ENCODE measurements around the genes ZNF311, OR2W1, HLA-F and RPP21.

GRCh38 chr6:29004927-29005974 lies at the start of gene ZNF311:
Gene ZNF311, minus strand, starts transcription at chr6:29005315.
- RRBS: 6% methylated on average over 8 of the region's 33 CpGs

GRCh38 chr6:29045051-29045394 lies at the start of gene OR2W1:
Gene OR2W1, minus strand, starts transcription at chr6:29045175.
- RRBS: no CpG with 5 or more reads among the region's 1 CpG

GRCh38 chr6:29629181-29629643 lies 3.8 kb downstream of the GABBR1 start:
- RRBS: no CpG with 5 or more reads among the region's 5 CpGs

DNA sequence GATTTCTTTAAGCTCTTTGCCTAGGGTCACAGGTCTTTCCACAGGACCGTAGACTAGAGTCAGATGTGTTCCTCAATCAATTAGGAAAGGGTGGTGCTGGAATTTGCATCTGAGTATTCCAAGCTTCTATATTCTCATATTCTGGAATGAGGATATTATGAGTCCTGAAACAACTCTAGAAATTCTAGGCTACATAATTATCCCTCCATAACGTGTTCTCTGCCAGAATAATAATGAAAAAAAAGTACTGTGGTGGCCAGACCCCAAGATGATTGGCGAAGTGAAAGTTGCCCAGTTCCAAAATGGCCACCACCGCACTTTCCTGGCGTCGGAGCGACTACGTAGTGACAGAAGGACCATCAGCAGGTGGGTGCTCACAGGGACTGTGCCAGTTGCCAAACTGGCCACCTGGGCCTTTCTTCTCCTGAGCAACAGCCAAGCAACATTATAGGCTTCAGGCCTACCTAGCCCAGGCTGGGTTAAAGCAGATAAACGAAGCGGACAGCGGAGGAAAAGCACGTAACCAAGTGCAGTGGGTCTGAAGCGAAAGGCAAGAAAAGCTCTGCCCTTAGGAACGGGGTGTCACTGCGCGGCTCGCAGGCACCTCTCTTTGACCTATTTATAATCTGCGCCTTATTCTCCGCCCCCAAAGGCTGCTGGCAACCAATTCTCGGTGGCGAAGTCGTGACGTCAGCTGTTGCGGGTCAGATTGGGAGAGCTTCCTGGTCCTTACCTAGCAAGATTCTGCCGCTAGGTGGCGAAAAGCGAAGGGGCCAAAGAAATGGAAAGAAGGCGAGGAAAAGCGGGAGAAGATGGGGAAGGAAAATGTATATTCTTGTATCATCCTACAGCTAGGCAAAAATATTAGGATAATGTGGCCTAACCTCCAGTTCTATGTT lies 7.1 kb upstream of the MOG start:
- RRBS: no CpG with 5 or more reads among the region's 29 CpGs

GRCh38 chr6:29722980-29723586 lies at the start of gene HLA-F:
Gene HLA-F, plus strand, starts transcription at chr6:29723434.
- RRBS: no CpG with 5 or more reads among the region's 28 CpGs

DNA sequence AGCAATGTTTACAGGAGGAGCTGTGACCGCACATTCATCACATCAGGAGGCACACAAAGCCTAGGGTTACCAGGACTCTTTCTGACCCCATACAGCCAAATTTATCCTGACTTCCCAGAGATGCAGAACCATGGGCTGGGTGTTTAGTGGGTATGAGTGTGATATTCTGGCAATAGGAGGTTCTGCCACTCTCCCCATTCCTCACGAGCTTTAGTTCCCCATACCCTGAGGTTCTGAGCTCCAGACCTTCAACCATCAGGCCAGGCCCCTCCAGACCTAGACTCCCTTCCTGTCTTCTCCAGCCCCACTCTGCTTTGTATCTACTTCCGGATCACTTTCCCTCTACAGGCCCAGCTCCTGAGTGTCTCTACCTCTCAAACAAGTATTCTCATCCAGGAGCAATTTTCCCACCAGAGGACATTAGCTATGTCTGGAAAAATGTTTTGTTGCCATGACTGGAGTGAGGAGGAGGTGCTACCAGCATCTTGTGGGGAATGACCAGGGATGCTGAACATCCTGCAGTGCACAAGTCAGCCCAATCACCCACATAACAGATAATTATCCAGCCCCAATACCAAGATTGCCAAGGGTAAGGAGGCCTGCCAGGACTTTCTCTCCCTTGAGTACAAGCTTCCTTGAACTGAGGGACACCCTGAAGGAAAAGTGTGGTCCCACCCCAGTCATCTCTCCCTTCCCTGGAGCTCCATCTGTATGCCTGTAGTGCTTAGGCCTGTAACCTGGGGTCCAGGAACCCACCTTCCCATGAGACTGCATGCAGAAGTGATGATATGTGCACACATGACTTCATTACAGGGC lies 4.6 kb downstream of the HLA-F start:
- RRBS: no CpG with 5 or more reads among the region's 3 CpGs

- RRBS: no CpG with 5 or more reads among the region's 5 CpGs
These were observed 37.0 kb upstream of the HLA-G start for GRCh38 chr6:29790544-29791173.

DNA sequence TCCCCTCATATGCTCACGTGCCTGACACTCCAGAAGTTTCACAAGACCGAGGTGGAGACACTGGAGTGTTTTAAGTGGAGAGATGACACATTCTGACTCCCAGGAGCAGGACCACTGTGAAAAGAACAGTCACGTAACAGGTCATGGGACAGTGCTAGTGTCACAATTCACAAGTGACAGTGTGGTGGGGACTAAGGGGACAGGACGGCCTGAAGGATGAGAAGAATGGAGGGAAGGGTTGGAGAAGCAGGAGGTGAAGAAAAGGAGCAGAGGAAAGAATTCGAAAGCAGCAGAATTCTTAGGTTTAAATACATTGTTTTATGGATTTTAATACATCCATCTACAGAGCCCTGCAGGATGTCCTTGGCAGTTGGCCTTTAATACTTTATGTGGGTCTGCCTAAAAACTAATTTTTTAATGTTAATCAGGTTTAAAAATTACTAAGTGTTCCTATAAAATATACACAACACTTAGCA lies 56.0 kb upstream of the HLA-A start:
- RRBS: no CpG with 5 or more reads among the region's 5 CpGs

DNA sequence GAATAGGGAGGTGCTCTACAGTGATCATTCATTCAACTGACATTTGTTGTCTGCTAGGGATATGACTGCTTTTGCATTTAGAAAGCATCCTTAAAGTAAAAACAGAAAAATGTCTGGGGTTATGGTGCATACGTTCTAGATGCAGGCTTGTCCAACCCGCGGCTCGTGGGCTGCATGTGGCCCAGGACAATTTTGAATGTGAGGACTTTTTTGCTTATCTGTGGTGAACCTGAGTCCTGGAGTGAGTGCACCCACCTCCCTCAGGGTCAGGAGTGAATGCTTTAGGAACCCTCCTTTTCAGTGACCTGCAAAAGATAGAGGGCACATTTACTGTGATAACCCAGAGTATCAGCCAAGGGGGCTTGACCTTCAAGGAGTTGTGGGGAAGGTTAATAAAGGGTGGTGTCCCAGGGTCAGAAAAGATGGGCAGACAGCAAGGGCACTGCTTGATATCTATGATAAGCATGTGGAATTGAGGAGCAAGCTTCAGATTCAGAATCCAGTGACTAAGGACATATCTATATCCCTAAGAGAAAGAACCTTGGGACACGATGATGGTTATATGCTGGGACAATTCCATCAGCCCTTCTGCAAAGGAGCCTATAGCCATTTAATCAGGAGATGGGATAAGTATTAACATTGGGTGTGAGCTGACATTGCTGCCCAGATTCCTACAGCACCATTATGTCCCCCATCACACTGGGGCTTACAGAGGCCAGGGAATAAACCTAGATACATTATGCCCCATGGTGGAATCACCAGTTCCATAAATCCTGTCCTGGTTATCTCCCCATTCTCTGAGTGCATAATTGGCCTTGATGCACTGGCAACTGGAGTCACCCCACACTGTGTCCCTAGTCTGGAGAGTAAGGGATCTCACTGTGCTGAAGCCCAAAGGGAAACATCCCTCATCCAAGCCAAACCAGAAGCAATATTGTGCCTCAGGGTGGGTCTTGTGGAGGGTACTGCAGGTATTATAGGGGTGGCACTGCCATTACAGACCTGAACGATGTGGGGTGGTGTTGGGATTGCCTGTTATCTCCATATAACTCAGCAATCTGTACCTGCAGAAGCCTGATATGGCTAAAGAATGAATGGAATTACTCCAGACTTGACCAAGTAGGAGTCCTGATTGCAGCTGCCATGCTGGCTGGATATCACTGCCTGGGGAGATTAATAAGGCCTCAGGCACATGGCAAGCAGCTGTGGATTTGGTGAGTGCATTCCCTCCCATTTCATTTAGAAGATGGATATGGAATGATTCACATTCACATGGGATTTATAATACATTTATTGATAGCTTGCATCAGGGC lies 4.7 kb downstream of the HLA-A start:
- RRBS: no CpG with 5 or more reads among the region's 6 CpGs

GRCh38 chr6:30110921-30112113 lies 1.6 kb downstream of the TRIM31 start:
- RRBS: 33% methylated on average over 8 of the region's 36 CpGs

DNA sequence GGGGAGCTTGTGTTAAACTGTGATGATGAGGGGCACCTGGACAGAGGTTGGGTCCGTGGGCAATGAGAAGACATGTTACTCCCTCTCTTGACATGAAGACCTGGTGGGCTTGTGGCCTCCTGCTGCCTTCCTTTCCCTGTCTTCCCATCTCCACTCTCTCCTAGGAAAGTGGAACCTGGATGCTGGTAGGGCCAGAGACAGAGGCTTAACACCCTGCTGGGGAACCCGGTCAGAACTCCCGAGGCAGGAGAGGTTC lies 21.4 kb downstream of the TRIM15 start:
- RRBS: no CpG with 5 or more reads among the region's 3 CpGs

DNA sequence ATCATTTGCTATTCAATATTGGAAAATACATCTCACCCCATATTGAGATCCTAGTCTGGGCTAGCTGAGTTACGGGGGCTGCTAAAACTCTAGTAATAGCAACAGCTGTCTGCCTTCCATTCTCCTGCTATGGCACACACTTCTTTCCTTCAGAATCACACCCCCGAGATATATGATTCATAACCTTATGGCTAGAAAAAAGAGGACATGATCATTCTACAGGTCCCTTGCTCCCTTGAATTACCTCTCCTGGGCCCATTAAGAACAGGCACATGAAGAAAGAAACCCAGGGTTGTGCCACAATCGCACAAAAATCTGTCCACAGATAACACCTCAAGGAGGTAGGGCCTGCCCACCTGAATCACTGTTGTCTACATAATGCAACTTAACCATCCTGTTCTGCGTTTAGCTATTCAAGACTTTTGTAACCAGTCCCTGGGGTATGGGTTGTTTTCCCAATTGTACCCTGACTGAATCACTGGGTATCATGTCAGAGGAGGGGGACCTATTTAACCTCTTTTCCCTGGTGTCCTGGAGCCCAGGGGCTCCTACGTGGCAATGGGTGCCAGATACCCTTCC lies 19.6 kb upstream of the TRIM39 start:
- RRBS: no CpG with 5 or more reads among the region's 5 CpGs

DNA sequence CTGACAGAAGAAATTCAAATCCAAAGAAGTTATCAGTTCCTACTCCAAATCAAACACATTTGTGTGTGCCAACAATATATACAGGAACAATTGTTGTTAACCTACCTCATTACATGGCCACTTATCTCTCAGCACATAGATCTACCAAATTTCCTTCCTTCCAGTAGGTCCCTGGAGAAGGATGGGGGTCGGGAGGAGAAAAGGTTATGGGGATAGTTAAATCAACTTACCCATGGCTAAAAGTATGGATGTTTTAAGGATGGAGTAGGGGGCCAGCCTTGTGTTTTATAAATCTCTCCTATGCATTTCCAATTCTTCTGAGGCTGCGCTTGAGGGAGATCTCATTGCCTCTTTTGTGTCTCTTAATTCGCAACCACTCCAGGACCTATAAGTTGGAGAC lies 1.1 kb downstream of the TRIM39 start:
- RRBS: no CpG with 5 or more reads among the region's 3 CpGs

DNA sequence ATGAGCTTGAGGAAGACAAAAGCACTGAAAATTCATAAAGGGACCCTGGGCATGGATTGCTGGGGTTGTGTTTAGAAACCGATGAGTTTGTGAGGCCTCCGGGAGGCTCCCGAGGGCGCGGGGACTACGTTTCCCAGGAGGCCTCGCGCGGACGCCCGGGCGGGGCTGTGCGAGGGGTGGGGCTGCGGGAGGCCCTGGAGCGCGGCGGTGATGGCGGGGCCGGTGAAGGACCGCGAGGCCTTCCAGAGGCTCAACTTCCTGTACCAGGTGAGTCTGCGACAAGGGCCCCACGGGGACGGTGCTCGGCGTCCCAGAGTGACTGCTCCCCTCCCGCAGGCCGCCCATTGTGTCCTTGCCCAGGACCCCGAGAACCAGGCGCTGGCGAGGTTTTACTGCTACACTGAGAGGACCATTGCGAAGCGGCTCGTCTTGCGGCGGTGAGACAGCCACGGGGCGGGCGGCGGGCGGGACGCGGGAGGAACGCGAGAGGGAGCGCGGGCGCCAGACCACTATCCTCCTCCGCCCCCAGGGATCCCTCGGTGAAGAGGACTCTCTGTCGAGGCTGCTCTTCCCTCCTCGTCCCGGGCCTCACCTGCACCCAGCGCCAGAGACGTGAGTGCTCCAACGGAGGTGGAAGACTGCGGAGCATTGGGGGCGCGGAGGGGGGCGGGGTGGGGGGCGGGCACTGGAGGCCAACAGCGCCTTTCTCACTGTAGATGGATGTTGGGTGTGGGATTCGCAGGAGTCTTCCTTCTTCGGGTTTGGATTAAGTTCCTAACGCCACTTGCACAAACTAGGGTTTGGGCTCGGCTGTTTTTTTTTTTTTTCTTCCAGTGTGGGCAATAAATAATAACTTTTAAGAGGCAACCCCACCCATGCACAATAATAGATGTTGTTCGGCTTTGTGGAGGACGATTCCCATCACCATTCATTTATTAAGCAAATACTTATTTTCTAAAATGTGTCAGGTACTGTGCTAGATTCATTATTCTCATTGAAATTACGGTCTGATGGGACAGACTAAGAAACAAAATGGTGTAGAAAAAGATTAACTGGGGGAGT lies at the start of gene RPP21:
Gene RPP21 (plus strand): TSS at position 195 of the 1,062 bp plus-strand sequence.
- RRBS: 2% methylated on average over 18 of the region's 69 CpGs

DNA sequence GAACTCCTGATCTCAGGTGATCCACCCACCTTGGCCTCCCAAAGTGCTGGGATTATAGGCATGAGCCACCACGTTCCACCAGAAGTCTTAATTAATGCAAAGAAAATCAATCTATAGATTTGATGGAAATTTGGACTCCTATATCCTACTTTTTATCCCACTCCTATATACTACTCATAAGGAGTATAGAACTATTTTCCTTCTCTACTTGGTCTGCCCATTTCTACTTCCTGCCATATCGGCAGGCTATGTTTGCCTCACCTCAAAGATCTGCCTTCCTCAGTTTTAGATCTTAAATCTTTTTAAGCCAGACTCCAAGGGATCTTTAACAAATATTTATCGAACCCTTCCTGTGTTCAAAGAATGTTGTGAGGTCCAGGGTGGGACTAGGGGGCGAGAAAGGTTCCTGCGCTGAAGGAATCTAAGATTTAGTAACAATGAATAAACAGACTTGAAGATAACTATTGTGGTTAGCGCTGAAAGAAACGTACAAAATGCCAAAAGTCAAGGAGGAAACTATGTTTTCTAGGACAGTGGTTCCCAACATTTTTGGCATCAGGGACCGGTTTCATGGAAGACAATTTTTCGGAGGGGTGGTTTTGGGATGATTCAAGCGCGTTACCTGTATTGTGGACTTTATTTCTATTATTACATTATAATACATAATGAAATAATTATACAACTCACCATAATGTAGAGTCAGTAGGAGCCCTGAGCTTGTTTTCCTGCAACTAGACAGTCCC lies 6.1 kb downstream of the HLA-E start:
- RRBS: no CpG with 5 or more reads among the region's 11 CpGs

- RRBS: no CpG with 5 or more reads among the region's 36 CpGs
These were observed 26.9 kb downstream of the HLA-E start for GRCh38 chr6:30515915-30516849.

DNA sequence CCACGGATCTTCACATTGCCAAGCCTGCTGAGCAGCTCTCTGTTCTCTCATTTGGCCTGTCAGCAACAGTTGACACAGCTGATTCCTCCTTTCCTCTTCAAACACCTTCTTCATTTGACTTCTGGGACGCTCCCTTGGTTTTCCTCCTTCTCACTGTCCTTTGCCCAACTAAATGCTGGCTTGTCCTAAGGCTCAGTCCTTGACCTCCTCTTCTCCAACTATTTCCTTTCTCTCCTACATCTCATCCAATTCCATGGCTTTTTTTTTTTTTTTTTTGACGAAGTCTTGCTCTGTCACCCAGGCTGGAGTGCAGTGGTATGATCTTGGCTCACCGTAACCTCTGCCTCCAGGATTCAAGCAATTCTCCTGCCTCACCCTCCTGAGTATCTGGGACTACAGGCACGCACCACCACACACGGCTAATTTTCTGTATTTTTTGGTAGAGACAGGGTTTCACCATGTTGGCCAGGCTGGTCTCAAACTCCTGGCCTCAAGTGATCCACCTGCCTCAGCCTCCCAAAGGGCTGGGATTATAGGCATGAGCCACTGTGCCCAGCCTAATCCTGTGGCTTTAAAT lies 6.6 kb downstream of the GNL1 start:
- RRBS: no CpG with 5 or more reads among the region's 6 CpGs

DNA sequence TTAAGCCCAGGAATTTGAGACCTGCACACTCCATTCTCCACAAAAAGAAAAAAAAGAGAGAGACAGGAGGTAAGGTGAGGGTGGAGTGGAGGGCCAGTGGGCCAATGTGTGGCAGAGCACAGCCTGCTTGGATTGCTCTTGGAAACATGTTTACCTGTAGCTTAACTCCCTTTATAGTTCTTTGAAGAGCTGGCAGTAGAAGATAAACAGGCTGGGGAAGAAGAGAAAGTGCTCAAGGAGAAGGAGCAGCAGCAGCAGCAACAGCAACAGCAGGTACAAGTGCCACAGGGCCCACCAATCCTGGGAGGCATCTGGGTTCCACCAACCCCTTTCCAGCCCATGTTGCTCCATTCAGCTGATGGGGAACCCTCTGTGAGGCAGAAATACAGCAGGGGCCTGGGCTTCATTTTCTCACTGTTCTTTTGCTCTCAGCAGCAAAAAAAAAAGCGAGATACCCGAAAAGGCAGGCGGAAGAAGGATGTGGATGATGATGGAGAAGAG lies 6.4 kb downstream of the ABCF1 start:
- RRBS: no CpG with 5 or more reads among the region's 3 CpGs

DNA sequence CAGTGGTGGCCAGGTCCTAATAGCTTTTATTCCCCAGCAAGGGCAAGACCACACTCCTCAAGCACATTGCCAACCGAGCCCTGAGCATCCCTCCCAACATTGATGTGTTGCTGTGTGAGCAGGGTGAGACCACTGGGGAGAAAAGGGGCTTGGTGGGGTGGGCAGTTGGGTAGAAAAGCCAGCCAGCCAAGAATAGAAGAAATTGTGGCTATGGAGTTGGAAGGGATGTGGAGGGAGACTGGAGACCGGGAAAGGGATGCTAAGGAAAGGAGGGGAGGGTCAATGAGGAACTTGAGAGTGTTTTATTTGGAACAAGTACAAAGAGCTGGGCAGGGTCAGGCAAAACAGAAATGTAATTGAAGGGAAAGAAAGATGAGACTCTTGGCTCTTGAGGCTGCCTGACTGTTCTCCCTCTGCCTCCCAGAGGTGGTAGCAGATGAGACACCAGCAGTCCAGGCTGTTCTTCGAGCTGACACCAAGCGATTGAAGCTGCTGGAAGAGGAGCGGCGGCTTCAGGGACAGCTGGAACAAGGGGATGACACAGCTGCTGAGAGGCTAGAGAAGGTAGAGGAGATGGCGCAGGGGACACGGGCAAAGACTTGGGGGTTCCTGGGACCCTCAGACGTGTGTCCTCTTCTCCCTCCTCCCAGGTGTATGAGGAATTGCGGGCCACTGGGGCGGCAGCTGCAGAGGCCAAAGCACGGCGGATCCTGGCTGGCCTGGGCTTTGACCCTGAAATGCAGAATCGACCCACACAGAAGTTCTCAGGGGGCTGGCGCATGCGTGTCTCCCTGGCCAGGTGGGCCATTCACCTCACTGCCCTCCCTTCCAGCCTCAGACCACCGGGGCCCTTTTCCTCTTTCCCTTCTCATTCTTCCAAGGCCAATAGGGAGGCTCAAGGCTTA lies 12.8 kb downstream of the ABCF1 start:
- RRBS: no CpG with 5 or more reads among the region's 17 CpGs

All from GM19240 (cell line).